Jurkat, Clone E6-1 (cell line): ENCODE results near the genes BTBD9 and NFYA.

- RRBS = 3% methylated on average over 14 of the region's 101 CpGs
Observed at GRCh38 chr6:38639444-38640512, at the start of gene BTBD9. TSS of gene BTBD9 (minus strand) at chr6:38639929.

DNA sequence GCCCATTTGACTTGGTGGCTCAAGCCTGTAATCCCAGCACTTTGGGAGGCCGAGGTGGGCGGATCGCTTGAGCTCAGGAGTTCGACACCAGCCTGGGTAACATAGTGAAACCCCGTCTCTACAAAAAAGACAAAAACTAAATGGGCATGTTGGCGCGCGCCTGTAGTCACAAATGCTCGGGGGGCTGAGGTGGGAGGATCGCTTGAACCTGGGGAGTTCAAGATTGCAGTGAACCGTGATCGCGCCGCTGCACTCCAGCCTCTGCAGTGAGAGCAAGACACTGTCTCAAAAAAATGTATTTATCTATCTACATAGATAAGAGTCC is 746 bp upstream of the BTBD9 start:
- RRBS = no CpG with 5 or more reads among the region's 14 CpGs

DNA sequence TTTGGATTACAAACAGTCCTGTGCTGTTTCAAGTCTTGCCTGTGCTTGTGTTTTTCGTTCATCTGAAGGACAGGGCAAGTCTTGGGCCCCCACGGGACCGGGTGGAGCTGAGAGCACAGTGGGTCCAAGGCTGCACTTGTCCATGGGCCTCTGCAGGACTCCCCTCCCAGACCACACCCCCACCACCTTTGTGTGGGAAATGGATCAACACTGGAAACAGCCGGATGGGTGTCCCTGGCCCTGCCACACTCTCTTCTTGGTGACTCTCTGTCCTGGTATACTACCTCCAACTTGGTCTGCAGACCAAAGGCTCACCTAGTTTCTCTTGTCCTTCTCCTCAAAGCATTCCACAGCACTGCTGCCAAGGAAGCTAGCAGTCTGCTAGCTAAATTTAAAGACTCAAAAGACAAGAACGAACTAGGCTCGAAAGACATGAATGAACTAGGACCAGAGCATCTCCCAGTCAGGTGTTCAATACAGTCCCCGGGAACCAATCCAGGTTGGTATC is 16.7 kb downstream of the KCNK5 start:
- RRBS = no CpG with 5 or more reads among the region's 7 CpGs

DNA sequence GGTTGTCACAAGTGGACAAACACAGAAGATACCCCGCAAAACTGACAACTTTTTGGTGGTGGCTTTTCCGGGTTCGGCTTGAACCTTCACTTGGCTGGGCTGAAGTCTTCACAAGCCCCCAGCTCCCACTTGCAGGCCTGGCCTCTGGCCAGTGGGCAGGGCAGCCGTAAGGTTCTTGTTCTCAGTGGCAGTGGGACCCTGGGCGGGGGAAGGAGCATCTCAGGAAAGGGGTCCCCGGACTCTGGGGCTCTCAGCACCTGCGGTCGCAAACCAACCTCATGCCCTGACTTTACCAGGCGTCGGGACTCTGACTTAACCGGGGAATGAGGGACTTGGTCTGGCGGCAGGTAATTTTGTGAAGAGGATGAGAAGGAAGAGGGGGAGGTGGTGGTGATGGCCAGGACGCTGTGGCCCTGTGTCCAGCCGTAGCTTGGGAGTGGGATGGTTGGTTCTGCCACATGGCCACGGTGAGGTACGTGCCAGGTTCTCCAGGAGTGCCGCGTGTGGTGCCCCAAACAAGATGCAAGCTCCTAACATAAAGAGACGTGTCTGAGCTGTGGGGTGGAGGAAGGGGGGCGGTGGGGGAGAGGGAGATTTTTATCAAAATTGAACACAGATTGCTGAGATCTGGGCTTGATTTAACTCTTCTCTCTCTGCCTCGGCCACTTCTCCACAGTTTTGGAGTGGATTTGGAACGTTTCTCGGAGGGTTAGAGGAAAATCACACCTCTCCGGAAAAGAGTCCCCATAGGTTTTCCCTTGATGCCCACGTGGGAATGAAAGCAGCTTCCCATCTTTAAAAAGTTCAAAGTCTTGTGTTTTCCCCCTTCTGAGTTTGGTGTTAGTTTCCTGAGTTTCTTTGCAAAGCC is 855 bp downstream of the DAAM2 start:
- RRBS = 87% methylated on average over 6 of the region's 25 CpGs

DNA sequence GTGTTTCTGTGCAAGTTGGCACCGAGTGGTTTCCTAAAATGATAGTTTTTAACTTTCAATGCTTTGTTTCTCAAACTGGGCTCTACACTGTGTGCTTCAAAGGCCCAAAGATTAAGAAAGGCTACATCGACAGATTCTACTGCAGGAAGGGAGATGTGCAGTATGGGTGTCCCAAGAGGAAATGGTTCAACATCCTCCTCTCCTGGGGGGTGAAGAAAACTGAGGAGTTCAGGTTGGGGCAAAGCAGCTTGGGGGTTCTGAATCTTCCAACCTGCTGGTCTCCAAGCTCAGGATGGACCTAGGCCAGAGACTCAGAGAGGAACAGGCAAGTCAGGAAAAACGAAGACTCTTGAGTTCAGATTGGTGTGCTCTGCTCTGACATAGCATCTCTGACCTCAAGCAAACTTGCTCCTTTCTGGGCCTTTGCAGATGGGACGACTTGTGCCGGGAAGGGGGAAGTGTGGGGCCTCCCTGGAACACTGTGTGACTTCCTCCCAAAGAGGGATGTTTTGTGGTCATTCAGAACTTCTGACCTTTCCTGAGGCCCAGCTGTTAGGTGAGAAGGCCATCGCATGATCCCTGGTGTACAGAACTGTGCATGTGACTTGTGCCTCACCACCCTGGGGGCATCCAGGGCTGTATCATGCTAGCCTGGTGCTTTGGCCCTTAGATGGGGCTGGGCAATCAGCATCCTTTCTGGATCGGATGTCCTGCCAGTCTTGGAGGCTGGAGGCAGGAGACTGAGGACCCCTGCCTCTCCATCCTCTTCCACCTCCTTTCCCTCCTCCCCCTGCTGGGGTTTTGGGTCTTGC is 31.1 kb downstream of the DAAM2 start:
- RRBS = no CpG with 5 or more reads among the region's 7 CpGs

DNA sequence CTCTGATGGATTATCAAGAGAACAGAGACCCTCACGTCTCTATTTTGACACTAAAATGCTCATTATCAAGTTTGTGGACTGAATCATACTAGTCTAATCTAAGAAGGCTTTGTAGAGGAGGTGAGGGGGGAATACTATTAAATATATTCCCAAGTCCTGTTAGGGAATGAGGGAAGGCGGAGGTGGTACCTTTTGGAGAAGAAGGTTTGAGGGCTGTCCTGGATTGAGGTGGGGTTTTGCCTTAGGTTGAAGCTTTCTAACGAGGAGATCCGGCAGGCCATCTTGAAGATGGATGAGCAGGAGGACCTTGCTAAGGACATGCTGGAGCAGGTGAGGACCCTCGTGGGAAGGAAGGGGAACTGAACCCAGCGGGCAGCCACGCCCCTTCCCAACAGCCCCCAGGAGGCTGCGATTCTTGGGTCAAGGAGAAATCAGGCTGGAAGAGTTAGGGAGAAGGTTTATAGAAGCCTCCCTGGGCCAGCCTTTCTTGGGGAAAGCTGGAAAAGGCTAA is 45.8 kb downstream of the MOCS1 start:
- RRBS = no CpG with 5 or more reads among the region's 8 CpGs

DNA sequence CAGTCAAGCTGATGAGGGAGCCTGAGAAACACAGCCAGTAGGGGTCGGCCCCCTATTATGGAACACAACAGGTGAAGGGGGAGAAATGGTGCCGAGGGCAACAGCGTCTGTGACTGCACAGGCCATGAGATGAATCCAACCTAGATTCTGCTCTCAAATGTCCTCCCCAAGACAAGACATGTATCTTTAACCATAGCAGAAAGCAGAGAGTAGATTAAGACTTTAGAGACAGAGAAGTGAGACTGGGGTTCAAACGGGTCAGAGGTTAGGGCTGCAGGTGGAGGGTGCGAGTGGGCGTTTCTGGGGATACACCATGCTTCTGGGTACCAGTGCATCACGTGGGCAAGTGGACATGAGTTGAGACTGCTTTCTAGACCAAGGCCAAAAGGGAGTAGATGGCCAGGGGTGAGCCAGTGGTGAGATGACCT is 156.3 kb upstream of the LRFN2 start:
- RRBS = no CpG with 5 or more reads among the region's 7 CpGs

- RRBS = no CpG with 5 or more reads among the region's 7 CpGs
Observed at GRCh38 chr6:40996445-40997271, 42.4 kb downstream of the UNC5CL start.

DNA sequence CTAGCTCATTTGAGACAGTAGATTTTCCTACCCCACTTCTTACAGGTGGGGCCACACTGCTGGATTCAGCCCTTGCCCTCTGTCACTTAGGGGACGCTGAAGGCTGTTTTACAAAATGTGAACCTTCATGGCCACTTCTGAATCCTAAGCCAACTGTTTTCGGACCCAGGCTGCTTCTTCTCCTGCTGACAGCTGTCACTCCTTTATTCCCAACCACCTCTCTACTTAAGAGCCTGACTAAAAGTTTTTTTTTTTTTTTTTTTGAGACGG is 35.1 kb downstream of the UNC5CL start:
- RRBS = no CpG with 5 or more reads among the region's 3 CpGs

- RRBS = no CpG with 5 or more reads among the region's 7 CpGs
Observed at GRCh38 chr6:41055166-41055755, 2.3 kb downstream of the APOBEC2 start.

- RRBS = no CpG with 5 or more reads among the region's 9 CpGs
Observed at GRCh38 chr6:41066875-41067631, 5.1 kb downstream of the OARD1 start.

GRCh38 chr6:41072708-41073577 is at the start of gene NFYA:
TSS of gene NFYA (plus strand) at chr6:41072974.
- RRBS = 1% methylated on average over 18 of the region's 81 CpGs

DNA sequence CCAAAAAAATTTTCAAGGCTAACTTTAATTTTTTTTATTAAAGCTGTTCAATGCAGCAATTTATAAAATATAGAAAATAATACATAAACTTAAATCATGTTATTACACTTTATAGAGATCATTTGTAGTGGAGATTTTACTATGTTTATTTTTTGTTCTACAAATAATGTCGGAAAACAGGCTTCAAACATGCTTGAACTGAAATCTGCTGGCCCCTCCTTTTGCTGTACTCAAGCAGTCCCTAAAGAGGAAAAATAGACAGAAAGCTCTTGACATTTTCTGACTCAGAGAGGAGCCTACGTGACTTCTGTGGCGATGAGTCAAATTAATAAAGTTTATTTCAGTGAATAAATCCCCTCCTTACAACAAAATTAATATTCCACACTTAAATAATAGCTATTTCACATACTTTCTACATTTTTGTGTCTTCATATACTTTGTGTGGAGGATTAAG is 1.5 kb upstream of the TREM1 start:
- RRBS = no CpG with 5 or more reads among the region's 3 CpGs

DNA sequence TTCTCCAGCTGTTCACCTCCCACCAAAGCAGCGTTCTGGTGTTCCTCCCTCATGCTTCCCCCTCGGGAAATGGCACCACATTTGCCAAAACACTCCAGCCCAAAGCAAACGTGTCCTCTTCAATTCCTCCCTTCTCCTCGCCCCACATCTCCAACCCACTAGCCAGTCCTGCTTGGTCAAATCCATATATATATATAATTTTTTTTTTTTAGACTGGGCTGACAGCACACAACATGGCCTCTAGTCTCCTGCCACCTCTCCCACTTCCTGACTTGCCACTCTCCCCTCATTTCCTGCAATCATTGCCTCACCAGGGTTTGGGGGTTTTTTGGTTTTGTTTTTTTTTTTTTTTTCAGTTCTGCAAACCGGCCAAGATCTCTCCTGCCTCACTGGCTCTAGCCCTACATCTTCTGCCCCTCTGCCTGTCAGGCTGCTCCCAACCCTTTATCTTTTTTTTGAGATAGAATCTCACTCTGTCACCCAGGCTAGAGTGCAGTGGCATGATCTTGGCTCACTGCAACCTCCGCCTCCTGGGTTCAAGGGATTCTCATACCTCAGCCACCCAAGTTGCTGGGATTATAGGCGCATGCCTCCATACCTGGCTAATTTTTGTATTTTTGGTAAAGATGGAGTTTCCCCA is 104.6 kb downstream of the NCR2 start:
- RRBS = no CpG with 5 or more reads among the region's 7 CpGs

- RRBS = 79% methylated on average over 10 of the region's 40 CpGs
Observed at GRCh38 chr6:41503669-41504155, 42.5 kb upstream of the FOXP4 start.

DNA sequence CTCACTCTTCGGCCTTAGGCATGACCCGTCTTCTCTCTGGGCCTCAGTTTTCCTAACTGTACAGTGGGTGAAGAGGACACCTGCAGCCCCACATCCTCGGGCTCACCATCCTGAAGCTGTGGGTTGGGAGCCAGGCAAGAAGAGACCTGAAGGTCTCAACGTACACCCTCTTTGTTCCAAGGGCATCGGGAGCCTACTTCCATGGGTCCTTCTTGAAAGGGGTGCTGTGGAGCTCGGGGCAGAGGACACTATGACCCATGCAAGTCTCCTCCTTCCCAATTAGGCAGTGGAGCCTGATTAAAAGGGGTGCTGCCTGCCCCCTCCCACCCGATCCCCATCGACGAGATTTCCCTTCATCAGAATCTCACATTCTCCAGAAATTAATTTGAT is 6.7 kb downstream of the FOXP4 start:
- RRBS = no CpG with 5 or more reads among the region's 9 CpGs

DNA sequence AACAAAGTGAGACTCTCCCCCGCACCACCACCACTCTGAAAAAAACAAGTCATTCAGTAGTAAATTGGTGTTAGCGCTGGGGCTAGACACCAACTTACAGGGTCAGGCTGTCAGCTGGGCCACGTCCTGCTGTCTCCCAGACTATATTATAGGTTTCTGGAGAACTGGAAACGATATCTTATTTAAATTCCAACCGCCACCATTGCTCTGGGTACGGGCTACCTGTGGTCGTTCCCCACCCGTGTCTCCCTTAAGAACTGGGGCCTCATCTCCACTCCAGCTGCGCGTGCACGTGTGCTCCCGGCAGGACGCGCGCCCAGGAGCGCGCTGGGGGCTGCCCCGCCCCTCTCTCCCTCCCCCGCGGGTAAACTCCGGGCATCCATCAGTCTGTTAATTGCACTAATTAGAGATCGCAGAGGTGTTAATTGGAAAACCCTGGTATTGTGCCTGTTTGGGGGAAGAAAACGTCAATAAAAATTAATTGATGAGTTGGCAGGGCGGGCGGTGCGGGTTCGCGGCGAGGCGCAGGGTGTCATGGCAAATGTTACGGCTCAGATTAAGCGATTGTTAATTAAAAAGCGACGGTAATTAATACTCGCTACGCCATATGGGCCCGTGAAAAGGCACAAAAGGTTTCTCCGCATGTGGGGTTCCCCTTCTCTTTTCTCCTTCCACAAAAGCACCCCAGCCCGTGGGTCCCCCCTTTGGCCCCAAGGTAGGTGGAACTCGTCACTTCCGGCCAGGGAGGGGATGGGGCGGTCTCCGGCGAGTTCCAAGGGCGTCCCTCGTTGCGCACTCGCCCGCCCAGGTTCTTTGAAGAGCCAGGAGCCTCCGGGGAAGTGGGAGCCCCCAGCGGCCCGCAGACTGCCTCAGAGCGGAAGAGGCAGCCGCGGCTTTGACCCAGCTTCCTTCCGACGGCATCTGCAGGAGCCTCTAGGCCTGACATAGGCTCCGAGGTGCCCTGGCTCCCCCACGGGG is 14.4 kb downstream of the FOXP4 start:
- RRBS = 1% methylated on average over 18 of the region's 59 CpGs

- RRBS = no CpG with 5 or more reads among the region's 11 CpGs
Observed at GRCh38 chr6:41563015-41563867, 17.1 kb downstream of the FOXP4 start.

DNA sequence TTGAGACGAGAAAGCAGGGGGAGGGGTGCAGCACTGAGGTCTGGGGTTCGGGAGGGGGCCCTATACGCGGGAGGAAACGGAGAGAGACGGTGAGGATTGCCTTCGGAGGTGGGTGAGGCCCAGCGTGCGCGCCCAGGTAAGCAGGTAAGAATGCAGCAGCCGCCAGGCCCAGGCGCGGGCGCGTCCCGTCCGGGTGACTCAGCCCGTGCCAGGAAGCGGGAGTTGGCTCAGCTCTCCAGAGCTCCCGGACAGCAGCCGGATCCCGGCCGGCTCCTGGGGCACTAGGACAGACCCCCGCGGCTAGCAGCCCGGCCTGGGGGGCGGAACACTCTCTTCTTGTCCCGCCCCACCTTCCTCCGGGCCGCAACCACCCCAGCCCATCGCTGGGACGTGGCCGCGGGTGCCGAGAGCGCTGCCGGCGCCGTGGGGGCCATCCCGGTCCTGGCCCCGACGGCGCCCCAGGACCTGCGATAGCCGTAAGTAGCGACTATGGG is 1.4 kb upstream of the MDFI start:
- RRBS = 92% methylated on average over 13 of the region's 46 CpGs

DNA sequence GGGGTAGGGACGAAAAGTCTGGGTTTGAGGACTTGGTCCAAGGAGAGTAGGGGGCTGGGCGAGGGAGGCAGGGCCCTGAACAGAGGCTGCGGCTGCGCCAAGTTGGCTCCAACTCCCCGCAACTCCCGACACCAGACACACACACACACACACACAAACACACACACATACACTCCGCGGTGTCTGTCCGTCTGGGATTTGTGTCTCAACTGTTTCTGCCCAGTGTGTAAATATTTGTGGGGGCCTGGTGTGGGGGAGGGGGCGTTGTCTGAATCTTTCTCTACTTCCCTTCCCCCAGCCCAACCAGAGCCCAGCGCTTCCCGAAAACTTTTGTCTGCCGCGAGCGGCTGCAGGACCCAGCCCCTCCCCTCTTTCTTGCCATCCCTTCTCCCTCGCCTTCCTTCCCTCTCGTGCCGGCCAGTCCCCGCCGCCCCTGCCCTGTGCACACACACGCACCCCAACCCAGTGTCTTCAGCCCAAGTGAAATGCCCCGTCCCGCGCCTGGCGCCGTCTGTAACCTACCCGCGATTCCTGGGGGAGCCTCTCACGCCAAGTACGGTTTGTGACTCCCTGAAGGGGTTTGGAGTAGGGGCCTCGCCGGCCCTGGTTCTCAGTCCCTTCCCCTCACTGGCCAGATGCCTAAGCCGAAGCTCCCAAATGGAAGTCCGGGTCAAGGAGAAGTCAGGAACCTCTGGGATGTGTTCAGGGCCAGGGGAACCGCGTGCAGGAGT is 840 bp downstream of the MDFI start:
- RRBS = 87% methylated on average over 4 of the region's 36 CpGs